Ileum (tissue), 1 donor: Measurements from ENCODE around the genes EXT2 and TP53I11.

GRCh38 chr11:43937212-43937733 lies 5.2 kb upstream of the C11orf96 start:
- PRO-cap: no peak

DNA sequence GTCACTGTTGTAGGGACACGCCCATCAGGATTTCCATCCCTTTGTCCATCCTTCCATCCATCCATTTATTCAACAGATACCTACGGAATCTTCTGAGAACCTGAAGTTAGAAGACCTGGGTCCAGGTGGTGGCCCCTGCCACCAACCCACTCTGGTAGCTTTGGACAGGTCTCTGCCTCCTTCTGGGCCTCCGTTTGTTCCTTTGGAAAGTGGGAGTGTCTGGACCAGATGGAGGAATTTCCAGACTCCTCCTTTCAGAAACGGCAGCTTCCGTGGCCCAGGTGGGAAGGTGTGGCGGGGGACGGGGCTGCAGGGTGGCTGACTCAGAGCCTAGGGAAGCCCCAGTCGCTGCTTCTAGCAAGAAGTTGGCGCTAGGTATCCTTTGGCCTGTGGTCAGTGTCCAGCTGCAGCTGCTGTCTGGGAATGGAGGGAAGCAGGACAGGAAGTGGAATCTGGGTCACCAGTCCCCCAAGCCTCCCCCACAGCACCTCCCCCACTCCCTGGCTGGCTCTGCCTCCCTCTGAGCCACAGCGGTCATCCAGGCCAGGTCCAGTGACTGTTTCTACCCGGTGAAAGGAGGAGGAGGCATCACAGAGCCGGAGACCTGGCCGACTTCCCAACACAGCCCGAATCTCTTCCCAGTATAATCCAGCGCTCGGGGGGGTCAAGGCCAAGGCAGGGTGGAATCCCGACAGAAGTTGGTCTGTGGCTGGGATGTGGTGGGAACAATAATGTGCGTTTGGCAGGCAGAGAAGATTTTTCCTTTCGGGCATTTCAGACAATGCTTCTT lies 44.9 kb downstream of the C11orf96 start:
- PRO-cap: no peak

DNA sequence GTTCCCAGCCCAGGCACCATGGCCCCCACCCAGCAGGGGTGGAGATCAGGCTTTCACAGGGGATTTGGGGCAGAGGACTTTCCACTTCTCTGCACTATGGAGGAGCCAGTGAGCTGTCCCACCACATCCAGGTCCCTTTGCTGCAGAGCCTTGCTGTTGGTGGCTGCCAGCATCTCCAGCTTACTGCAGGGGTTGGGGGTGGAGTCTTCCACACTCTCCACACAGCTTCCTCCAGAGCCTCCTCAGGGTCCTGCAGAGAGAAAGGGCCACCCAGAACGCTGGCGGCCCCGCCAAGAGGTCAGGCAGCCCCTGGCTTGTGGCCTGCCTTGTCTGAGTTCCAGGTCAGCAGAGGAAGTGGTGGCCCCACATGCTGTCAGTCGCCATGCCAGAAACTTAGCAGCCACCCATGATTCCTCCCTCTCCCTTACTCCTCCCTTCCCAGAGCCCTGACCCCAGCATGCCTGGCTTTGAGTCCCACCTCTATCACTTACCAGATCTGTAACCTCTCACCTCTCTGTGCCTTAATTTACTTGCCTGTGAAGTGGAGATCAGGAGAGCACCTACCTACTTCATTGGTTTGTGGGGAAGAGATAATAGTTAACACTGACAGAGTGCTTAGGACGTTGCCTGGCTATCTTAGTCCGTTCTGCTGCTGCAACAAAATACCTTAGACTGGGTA lies 47.3 kb downstream of the C11orf96 start:
- PRO-cap: no peak

DNA sequence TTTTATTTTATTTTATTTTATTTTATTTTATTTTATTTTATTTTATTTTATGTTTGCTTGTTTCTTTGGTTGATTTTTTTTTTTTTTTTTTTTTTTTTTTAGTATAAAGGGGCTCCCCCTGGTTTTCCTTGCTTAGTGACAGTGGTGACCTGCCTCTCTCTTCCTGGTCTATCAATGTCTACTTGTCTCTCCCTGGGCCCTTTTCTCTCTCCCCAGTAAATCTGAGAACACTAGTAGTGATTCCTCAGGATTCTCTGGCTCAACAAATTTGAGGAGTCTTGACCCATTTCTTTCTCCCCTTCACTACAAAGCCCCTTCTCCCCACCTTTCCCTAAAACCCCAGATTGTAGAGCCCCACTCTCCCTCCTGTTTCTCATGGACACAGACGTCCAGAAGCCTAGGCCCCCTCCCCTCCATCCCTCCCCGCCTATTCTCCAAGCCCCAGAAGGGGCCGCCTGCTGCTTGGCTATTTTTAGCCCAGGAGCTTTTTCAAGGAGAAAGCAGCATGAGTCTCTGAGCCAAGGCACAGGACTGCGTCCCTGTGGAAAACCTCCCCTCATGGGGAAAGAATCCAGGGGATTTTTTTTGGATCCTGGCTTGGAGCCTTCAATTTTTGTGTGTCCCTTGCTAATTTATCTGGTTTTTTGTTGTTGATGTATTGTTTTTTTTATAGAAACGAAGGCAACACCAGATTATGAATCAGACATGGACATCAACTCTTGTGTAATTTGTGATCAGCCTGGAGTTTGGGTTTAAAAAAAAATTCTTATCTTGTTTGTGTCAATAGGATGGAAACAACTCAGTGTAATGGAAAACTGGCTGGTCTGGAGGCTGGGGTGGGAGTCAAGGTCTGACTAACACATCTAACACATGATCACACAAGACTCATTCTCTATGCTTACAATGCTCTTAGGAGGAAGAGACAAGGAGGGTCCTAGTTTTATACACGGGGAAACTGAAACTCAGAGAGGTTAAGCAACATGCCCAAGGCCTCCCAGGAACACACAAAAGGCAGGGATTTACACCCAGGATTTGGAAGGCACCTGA lies 17.5 kb upstream of the ACCSL start:
- PRO-cap: no peak

DNA sequence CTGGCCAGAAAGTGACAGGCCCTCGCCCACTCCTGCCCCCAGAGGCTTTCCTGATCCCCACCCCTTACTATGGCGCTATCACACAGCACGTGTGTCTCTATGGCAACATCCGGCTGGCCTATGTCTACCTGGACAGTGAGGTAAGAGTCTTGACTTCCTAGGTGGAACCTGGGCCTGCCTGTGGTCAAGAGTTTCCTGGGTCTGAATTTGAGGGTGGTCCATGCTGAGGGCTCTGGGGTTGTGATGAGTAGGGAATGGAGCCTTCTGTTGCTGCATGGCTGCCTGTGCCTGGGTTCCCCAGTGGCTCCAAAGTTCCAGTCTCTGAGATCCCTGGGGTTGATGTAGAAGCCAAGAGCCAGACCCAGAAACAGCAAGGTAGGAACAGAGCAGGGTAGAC lies 11.2 kb downstream of the ACCS start:
- PRO-cap: no peak

DNA sequence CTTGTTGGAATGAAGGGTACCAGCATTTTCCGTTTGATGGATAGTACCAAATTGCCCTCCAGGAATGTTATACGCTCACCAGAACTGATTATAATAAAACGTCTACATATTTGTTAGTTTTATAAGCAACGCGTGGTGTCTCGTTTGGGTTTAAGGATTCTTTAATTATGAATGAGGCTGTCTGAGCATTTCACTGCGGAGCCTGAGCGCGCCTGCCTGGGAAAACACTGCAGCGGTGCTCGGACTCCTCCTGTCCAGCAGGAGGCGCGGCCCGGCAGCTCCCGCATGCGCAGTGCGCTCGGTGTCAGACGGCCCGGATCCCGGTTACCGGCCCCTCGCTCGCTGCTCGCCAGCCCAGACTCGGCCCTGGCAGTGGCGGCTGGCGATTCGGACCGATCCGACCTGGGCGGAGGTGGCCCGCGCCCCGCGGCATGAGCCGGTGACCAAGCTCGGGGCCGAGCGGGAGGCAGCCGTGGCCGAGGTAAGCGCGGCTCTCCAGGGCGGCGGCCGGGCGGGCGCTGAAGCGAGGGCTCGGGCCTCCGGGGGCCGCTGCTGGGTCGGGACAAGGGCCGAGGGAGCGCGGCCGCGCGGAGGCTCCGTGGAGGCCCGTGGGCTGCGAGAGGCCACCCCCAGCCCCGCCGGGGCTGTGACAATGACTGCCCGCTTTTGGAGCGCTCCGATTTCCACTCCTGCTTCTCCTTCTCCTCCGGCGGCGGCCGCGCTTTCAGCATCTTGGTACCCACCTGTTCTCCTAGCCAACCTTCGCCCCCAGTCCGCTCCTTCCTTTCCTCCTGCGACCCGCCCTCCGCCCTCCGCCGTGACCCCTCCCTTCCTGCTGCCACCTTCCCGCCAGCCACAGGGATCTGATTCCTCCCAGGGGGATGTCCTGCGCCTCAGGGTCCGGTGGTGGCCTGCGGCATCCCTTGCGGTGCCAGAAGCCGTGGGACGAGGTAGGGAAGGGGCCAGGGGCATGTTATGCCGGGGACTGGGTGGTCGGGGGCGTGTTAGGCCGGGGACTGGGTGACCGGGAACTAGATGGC lies at the start of gene EXT2:
EXT2 (plus strand) TSS at position 307 of the 1,040 bp plus-strand sequence.
- PRO-cap: unidirectional peak, plus-strand start at position 307 of the sequence; bidirectional peak, plus-strand start at position 829 of the sequence, minus-strand start at position 745 of the sequence

DNA sequence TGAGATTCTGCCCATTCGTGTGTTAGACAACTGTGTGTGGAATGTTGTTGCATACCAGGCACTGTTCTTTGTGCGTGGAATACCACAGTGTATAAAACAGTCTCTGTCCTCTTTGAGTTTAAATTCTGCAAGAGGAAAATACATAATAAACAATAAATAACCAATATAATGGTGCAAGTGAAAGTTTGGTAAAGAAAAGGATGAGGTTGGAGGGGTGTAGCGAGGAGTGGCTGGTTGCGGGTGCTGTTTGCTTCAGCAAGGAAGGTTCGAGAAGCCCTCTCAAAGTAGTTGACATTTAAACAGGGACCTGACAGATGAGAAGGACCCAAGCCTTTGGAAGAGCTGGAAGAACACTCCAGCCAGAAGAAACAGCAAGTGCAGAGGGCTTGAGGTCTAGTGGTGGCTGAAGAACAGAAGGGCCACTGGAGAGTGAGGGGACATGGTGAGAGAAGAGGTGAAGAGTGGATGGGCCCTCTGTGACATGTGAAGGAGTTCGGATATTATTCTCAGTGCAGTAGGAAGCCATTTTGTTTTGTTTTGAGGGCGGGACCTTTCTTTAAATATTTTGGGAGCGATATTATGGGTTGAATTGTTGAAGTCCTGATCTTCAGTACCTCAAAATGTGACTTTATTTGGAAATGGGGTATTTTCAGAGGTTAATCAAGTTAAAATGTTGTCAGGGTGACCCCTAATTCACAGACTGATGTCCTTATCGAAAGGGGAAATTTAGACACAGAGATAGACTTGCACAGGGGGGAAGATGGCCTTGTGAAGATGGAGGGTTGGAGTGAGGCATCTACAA lies 79.9 kb downstream of the ALX4 start:
- PRO-cap: no peak

- PRO-cap: no peak
Measured at GRCh38 chr11:44352113-44352510, 42.2 kb upstream of the ALX4 start.

GRCh38 chr11:44531146-44531760 lies 34.2 kb upstream of the CD82 start:
- PRO-cap: no peak

GRCh38 chr11:44564955-44565420 lies 475 bp upstream of the CD82 start:
- PRO-cap: unidirectional peak, minus-strand start at chr11:44565089; unidirectional peak, minus-strand start at chr11:44565154; bidirectional peak, plus-strand start at chr11:44565665, minus-strand start at chr11:44565331

GRCh38 chr11:44567566-44568360 lies 2.3 kb downstream of the CD82 start:
- PRO-cap: no peak

- PRO-cap: no peak
Measured at GRCh38 chr11:44627694-44628525, 62.4 kb downstream of the CD82 start.

GRCh38 chr11:44630391-44630862 lies 65.0 kb downstream of the CD82 start:
- PRO-cap: no peak

- PRO-cap: no peak
Measured at GRCh38 chr11:44631958-44632241, 66.4 kb downstream of the CD82 start.

GRCh38 chr11:44760832-44761407 lies 34.2 kb downstream of the TSPAN18 start:
- PRO-cap: no peak

GRCh38 chr11:44766203-44766817 lies 39.5 kb downstream of the TSPAN18 start:
- PRO-cap: no peak

- PRO-cap: bidirectional peak, plus-strand start at chr11:44950637, minus-strand start at chr11:44950640; bidirectional peak, plus-strand start at chr11:44950878, minus-strand start at chr11:44950883
Measured at GRCh38 chr11:44950534-44951293, at the start of gene TP53I11. TP53I11 (minus strand) TSS chr11:44950883.

DNA sequence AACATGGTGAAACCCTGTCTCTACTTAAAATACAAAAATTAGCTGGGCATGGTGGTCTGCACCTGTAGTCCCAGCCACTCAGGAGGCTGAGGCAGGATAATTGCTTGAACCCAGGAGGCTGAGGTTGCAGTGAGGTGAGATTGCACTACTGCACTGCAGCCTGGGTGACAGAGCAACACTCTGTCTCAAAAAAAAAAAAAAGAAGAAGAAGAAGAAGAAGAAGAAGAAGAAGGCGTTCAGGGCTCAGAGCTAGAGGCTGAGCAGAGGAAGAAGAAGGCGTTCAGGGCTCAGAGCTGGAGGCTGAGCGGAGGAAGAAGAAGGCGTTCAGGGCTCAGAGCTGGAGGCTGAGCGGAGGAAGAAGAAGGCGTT lies 45.1 kb upstream of the PRDM11 start:
- PRO-cap: no peak

GRCh38 chr11:45147729-45148121 lies 1.3 kb downstream of the PRDM11 start:
- PRO-cap: no peak

DNA sequence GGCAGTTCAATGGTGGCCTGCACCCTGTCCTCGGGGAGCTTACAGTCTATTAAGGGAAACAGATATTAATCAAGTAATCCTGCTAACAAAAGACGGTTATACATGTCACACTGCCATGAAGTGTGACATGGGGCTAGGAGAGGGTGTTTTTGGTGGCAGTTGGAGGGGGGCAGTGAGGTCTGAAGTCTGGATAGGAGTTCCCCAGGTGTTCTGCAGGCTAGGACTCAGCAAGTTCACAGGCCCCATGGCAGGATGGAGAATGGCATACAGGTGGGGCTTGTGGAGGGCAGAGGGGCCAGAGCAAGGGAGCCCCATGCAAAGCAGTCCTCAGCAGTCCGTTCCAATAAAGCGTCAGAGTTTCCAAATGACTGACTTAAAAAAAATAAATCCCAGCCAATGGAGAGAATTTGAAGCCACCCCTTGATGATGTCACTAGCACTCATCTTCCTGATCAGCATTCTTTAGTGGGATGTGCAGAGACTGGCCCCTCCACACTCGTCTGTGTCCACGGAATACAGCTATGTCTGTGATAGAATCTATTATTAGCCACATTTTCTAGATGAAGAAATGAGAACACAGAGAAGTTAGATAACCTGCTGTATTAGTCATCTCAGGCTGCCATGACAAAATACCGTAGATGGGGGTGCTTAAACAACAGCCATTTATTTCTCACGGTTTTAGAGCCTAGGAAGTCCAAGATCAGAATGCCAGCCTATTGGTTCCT lies 32.6 kb downstream of the PRDM11 start:
- PRO-cap: no peak